ENCODE data around the gene FLVCR2.

GRCh38 chr14:74835648-74836125 is 40.3 kb downstream of the PROX2 start:
- PRO-cap: no peak

DNA sequence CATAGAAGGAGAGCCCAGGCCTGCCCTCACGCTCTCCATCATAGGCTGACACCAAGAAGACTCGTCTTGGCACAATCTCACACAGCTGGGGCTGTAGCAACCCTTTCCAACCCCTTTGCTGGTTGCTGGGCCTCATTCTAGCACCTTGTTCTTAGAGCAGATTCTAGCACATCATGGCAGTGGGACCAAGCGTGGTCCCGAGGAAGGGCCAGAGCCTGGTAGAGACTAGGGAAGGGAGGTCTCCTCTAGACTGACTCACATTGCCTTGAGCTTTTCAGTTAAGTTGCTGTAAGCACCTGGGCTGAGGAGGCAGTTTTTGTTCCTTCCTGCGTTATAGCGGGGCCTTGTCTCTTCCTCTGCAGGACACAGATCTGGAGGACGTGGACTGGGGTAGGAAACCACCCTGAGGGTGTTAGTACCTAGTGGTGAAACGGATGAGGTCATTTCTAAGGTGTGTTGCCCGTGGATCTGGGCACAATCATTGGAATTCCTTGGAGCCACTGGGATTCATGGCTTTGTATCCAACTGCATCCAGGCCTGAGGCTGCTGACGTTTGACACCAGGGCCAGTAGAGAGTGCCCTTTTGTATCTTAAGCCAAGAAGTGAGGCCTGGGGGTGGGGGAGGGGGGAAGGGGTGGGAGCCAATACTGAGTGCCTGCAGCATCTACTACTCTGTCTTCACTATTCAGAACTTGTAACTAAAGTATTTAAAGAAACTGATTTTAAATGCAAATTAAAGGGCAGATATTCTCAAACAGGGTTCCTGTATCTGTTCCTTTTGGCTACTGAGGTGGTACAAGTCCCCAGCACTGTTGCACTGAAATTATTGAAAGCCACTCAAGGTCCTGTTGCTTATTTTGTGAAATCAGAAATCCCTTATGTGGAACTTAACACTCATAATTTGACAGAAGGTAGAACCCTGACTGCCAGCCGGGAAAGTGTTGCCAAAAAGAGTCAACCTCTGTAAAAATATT is 19.8 kb downstream of the RPS6KL1 start:
- PRO-cap: no peak

- PRO-cap: no peak
Observed at GRCh38 chr14:74905284-74906148, 17.5 kb downstream of the RPS6KL1 start.

DNA sequence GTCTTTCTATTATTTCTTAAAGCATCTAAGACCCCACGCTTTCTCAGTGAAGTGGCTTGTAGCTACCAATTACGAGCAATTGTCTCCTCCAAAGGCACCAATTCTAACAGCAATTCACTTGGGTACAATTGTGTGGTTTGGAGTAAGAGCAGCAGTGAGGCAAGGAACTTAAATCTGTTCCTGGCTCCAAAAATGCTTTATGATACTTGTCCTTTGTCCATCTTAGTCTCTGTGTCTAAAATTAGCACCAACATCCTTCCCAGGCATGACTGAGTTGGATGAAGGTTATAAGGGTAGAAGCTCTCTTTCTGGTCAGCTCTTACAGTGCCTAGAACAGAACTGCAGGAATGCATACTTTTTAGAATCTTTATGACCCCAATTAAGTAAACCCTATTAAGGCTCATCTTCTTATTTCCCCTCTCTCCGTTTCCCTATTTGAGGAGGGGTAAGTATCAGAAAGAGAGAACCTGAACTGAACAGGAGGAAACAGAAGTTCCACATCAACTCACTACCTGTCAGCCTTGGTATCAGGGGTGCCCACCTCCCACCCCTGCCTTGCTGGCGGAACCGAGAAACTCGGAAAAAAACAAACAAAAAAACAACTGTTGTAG is 9.1 kb downstream of the EIF2B2 start:
- PRO-cap: no peak

- PRO-cap: bidirectional peak, plus-strand start at chr14:75126773, minus-strand start at chr14:75126759
Observed at GRCh38 chr14:75126435-75126874, 393 bp downstream of the NEK9 start.

GRCh38 chr14:75238964-75239658 is 39.5 kb upstream of the FOS start:
- PRO-cap: no peak

DNA sequence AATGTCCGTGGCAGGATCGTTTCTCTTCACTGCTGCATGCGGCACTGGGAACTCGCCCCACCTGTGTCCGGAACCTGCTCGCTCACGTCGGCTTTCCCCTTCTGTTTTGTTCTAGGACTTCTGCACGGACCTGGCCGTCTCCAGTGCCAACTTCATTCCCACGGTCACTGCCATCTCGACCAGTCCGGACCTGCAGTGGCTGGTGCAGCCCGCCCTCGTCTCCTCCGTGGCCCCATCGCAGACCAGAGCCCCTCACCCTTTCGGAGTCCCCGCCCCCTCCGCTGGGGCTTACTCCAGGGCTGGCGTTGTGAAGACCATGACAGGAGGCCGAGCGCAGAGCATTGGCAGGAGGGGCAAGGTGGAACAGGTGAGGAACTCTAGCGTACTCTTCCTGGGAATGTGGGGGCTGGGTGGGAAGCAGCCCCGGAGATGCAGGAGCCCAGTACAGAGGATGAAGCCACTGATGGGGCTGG is 1.2 kb downstream of the FOS start:
- PRO-cap: no peak

DNA sequence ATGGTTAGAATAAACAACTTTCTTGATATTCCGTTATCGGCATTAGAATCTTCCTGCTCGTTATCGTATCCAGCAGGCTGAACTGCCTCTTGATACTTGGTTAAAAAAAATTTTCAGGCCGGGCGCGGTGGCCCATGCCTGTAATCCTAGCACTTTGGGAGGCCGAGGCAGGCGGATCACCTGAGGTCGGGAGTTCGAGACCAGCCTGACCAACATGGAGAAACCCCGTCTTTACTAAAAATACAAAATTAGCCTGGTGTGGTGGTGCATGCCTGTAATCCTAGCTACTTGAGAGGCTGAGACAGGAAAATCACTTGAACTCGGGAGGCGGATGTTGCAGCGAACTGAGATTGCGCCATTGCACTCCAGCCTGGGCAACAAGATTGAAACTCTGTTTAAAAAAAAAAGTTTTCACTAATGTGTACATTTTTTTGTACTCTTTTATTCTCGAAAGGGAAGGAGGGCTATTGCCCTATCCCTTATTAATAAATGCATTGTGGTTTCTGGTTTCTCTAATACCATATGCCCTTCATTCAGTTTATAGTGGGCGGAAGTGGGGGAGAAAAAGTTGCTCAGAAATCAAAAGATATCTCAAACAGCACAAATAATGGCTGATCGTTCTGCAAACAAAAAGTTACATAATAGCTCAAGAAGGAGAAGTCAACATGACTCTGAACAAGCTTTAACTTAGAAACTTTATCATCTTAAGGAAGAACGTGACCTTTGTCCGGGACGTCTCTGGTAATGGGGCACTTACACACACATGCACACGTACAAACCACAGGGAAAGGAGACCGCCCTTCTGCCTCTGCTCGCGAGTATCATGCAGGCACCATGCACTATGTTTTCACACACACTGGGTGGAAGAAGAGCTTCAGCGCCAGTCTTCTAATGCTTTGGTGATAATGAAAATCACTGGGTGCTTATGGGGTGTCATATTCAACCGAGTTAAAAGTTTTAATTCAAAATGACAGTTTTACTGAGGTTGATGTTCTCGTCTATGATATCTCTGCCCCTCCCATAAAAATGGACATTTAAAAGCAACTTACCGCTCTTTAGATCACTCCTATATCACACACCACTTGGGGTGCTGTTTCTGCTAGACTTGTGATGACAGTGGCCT is 4.4 kb downstream of the FOS start:
- PRO-cap: no peak

- PRO-cap: bidirectional peak, plus-strand start at chr14:75284252, minus-strand start at chr14:75284076
Observed at GRCh38 chr14:75283796-75284591, 5.4 kb downstream of the FOS start.

- PRO-cap: unidirectional peak, plus-strand start at chr14:75315315
Observed at GRCh38 chr14:75315130-75315540, 36.5 kb downstream of the FOS start.

DNA sequence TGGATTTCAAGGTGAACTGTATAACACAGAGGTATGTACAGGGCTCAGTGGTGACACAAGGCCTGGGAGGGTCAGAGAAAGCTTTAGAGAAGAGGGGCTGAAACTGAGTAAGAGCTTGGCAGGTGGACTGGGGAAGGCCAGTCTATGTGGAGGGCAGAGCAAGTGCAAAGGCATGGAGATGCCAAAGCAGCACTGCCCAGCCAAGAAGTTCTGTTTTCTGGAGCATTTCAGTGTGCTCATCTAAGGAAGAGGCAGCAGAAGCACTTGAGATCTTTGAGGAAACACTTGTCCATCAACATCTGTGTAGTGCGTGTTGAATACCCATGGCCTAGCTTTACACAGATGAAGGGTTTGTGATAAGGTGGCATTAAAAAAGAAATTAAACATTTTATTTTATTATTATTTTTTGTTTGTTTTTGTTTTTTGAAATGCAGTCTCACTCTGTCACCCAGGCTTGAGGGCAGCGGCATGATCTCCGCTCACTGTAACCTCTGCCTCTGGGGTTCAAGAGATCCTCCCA is 52.9 kb downstream of the FOS start:
- PRO-cap: no peak

DNA sequence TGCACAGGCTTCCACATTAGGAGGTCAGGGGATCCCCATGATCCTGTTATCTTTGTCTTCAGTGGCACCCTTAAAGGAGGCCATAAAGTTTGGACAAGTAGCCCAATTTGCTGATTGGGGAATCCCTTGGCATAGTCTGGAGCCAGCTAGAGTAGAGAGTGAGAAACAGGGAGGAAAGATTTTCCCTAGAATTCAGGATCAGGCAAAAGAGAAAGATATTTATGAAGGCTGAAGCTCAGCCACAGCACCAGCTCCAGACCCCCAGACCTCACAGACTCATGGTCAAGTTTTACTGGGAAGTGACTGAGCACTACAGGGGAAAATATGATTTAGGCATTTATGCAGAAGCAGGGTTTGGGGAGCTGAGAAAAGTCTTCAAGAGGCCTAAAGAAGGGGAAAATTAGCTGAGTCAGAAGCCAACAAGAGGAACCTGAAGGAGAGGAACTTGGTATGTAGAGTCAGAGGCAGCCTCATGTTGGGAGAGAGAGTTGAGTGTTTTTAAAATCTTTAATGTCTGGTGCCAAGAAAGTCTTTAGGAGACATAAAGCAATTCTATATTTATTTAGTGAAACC is 62.9 kb downstream of the FOS start:
- PRO-cap: no peak

DNA sequence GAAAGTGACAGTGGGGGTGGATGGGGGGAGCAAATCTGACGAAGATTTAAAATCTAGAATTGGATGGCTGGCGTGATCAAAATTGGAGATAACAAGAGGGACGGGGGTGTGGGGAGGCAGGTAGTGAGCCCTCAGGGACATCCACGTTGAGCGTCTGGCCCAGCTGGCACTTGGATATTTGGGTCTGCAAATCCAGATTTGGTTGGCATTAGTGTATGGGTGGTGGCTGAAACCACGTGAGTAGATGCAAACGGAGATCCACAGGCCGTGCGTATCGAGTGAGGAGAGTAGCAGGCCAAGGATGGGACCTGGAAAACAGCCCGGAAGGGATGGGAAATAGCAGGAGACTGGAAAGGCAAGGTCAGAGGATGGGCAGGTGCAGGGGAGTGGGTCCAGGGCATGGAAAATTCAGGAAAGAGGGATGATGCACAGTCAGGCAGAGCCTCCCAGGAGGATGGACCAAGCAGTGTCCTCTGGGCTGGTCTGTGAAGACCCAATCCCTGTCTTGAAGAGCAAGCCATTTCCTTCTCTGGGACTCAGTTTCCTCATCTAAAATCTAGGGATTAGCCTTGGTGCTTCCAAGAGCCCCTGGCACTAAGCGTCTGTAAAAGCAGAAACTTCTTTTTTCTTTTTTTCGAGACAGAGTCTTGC is 23.6 kb downstream of the JDP2 start:
- PRO-cap: no peak

GRCh38 chr14:75458877-75459668 is 31.3 kb downstream of the JDP2 start:
- PRO-cap: no peak

DNA sequence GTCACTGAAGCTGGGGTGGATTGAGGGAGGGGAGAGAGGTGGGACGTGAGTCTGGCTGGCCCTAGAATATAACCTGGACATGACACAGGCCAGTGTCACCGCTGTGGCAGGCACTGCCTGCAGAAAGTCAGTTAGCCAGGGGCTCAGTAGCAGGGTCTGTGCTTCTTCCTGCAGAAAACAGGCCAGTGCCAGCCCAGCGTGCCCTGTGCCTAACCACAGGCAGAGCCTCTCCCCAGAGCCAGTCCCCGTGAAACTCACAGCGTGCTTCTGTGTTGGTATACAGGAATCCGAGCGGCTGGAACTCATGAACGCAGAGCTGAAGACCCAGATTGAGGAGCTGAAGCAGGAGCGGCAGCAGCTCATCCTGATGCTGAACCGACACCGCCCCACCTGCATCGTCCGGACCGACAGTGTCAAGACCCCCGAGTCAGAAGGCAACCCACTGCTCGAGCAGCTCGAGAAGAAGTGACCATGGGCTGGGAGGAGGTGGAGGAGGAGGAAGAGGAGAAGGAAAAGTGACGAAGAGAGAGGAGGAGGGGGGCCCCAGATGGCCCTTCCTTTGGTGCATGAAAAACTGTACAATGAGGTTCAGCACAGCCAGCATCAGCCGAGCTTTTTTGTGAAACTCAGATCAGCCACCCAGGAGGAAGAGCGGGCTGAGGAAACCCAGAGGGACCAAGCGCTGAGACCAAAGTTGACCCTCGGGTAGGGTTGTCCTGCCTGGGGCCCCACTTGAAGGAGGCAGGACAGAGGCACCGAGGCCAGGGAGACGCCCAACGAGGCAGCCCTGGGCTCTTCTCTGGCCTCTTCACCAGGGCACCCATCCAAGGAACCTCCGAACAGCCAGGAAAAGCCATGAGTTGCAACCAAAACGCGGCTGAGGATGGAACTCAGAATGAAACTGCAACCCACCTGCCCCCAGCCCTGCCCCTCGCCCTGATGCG is 41.5 kb downstream of the JDP2 start:
- PRO-cap: no peak

DNA sequence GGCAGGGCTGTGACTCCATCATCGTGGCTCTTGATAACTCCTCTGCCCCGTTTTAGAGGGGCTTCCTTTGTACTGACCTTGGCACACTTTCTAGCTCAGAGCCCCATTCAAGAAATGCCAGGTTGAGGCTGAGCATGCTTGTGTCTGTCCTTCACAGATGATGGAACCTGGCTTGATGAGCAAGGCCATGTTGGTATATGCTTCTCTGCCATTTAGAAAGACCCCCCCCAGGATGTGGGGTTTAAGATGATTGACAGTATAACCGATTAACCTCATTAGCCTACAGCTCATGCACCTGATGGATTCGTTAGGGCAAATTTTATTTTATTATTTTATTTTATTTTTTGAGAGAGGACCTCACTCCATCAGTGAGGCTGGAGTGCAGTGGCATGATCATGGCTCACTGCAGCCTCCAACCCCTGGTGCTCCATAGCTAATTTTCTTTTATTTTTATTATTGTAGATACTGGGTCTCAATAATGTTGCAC is 21.0 kb downstream of the BATF start:
- PRO-cap: no peak

GRCh38 chr14:75566377-75566808 is 12.0 kb upstream of the FLVCR2 start:
- PRO-cap: no peak

DNA sequence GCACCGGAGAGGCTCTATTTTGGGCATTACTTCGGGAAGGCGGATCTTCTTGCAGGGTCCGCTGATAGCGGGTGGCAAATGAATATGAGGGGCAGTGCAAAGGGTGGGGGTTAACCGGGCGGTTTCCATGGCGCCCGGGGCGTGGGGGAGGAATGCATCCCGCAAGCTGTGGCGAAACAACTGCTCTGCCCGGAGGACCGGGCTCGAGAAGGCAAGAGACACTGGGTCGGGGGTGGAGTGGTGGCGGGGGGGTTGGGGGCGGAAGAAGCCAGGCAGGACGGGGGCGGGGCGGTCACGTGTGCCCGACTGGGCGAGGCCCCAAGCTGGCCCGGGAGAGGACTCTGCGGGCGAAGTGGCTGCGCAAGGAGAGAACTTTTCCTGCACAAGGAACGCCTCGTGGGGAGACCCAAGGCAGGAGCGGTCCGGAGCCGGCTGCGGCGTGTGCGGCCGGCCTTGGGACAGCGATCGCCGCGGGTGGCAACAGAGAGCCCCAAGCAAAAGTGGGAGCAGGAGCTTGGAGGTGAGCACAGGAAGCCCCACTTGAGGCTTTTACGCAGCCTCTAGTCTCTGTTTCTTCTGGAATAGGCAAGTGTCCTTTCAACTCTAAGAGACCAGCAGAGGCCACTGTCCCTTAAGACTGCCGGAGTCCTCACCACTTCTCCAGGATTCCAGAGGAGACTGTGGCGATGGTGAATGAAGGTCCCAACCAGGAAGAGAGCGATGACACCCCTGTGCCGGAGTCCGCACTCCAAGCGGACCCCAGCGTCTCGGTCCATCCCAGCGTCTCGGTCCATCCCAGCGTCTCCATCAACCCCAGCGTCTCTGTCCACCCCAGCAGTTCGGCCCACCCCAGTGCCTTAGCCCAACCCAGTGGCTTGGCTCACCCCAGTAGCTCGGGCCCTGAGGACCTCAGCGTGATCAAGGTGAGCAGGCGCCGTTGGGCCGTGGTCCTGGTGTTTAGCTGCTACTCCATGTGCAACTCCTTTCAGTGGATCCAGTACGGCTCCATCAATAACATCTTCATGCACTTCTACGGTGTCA is at the start of gene FLVCR2:
Gene FLVCR2 (plus strand): TSS at position 334 of the 1,041 bp plus-strand sequence.
- PRO-cap: bidirectional peak, plus-strand start at position 339 of the sequence, minus-strand start at position 205 of the sequence

DNA sequence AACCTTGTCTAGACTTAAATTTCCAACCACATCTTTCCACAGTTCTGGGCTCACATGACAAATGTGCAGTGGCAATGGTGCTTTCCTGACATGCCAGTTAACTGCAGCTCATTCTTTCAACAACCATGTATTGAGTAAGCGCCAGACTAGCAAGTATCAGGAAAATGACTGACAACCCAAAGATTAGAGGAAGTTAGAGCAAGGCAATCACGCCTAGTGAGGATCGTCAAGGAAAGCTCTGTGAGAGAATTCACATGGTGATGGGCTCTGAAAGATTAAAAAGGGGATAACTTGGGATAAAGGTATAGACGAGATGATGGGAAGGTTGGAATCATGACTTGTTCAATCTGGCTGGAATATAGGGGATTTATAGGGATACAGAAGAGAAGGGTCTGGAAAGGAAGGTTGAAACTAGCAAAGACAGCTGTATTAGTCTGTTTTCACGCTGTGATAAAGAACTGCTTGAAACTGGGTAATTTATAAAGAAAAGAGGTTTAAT is 35.9 kb downstream of the FLVCR2 start:
- PRO-cap: no peak

DNA sequence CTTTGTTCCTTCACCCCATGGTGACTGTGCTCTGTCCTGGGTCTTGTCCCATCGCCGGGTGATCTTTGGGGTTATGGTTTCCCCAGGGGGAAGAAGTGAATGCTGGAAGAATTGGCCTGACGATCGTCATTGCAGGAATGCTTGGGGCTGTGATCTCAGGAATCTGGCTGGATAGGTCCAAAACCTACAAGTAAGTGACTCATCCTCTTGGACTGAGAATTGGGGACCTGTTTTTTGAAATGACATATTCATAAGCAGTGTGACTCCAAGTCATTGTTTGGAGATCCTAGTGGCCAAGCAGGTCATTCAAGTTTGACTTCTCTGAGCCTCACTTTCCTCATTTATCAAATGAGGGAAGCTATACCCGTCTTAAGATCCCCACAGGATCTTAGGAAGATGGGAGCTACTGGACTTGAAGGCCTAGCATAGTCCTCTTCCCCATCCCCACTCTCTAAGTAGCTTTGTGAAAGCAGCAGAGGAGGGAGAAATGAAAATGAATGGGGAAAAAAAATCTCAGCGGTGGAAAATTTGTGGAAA is 25.8 kb downstream of the ERG28 start:
- PRO-cap: no peak

Measured in sternocleidomastoid (tissue), 1 donor.